Mesenchymal stem cell of Wharton's jelly (primary cell): ENCODE measurements around the gene CNTNAP5.

DNA sequence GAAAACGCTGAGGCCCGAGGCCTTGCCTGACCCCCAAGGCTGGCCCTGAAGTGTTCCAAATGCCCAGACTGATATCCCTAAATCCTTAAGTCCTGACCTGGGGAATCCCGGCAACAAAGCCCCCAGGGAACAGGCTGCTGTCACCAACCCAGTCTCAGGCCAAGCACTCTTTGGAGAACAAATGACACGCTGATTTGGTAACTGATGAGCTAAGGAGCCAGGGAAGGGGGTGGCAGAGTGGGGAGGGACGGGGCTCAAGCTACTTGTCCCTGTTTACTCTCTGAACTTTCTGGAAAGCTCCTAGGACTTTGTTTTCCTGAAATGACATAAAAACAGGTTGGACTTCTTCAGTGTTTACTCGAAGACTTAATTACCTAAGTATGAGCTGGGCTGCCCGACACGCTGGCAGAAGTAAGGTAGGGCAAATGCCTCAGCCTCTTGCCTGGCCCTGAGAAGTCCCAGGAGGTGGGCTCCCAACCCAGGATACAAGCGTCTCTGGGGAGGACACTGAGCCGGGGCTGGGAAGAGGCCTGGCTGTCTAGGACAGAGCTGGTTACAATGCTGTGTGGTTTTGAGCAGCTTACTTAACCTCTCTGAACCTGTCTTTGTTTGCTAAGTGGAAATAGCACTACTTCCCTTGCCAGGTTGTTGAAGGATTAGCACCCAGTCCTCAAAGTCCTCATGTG, 105.5 kb upstream of the GLI2 start:
- CAGE, long polyA plus RNA = no peak

GRCh38 chr2:120802117-120802575, 66.5 kb downstream of the GLI2 start:
- CAGE, long polyA plus RNA = no peak

DNA sequence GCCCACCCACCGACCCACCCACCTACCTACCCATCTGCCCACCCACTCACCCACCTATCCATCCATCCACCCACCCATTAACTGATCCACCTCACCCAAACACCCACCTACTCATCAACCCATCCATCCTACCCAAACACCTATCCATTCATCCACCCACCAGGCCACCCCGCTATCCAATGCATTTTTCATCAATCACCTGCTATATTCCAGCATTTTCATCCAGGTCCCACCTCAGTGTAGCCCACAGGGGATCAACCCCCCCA, 121.8 kb downstream of the GLI2 start:
- CAGE, long polyA plus RNA = no peak

- CAGE, long polyA plus RNA = no peak
These were observed 245.5 kb downstream of the TFCP2L1 start for GRCh38 chr2:121039510-121039982.

DNA sequence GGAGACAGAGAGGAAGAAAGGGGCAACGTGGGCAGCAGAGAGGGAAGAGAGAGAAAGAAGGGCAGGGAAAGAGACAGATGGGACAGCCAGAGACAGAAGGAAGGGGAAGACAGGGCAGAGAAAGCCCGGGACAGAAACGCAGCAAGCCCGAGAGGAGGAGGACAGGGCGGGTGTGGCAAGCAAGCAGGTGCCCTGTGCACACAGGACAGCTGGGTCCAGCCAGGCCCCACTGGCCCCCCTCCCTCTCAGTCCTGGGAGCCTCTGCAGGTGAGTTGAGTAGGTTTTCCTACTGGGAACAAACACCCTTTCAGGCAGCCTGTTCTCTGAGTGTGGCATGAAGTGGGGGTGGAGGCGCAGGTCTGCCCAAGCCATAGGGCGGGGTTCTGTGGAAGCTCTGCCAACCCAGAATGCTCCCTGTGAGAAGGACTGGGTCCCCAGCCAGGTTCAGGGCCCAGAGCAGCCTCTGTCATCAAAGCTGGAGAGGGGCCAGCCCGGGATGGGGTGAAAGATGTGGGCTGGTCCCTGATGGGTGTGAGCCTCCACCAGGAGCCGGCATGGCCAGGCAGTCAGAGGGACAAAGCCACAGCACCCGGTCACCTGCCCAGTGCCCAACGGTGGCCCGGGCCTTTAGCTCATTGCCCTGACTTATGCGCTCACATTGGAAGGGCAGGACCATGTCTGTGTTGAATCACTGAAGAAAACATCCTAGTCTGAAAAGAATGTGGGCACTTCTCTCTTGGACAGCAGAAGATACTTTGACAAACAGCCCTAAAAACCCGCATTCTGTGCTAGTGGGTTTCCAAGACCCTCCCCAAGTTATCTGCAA, 129.4 kb downstream of the TFCP2L1 start:
- CAGE, long polyA plus RNA = no peak

GRCh38 chr2:121365051-121365441, 80.0 kb upstream of the TFCP2L1 start:
- CAGE, long polyA plus RNA = no peak

DNA sequence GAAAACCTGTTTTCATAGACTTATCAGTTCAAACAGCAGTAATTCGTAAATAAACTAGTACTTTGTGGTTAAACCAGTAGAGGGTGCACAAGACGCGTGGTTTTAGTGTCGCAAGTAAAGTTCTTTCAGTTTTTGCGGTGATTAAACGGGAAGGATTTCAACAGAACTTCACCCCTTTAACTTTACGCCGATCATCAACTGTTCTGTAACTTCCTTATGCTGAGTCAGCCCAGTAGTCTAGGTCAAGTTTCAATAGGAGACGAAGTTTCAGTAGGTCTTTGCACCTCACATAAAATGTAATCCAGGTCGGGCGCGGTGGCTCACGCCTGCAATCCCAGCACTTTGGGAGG, 118.3 kb downstream of the CLASP1 start:
- CAGE, long polyA plus RNA = no peak

- CAGE, long polyA plus RNA = no peak
These were observed at the start of gene CNTNAP5 for GRCh38 chr2:124025054-124025700. Gene CNTNAP5, plus strand, starts transcription at chr2:124025287.

- CAGE, long polyA plus RNA = no peak
These were observed 130.1 kb downstream of the CNTNAP5 start for GRCh38 chr2:124155173-124155673.

DNA sequence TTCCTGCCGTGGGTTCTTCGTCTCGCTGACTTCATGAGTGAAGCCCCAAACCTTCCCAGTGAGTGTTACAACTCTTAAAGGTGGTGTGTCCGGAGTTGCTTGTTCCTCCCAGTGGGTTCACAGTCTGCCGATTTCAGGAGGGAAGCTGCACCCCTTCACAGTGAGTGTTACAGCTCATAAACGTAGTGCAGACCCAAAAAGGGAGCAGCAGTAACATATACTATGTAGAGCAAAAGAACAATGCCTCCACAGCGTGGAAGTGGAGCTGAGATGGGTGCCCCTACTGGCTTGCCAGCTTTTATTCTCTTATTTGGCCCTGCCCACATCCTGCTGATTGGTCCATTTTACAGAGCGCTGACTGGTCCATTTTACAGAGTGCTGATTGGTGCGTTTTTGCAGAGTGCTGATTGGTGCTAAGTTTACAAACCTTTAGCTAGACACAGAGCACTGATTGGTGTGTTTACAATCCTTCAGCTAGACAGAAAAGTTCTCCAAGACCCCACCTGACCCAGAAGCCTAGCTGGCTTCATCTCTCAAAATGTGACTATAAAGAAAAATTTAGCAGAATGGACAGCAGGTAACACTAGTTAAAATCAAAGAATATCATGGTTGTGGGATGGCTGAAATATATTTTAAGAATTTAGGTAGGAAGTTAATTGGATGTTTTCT, 991.0 kb upstream of the GYPC start:
- CAGE, long polyA plus RNA = no peak

GRCh38 chr2:127057373-127058524, 49.2 kb downstream of the BIN1 start:
- CAGE, long polyA plus RNA = no peak

- CAGE, long polyA plus RNA = no peak
These were observed 22.3 kb downstream of the BIN1 start for GRCh38 chr2:127084591-127085054.

- CAGE, long polyA plus RNA = no peak
These were observed 3.3 kb downstream of the BIN1 start for GRCh38 chr2:127103308-127104426.

GRCh38 chr2:127179713-127180224, 40.3 kb downstream of the CYP27C1 start:
- CAGE, long polyA plus RNA = no peak

GRCh38 chr2:127184927-127185477, 35.1 kb downstream of the CYP27C1 start:
- CAGE, long polyA plus RNA = no peak

DNA sequence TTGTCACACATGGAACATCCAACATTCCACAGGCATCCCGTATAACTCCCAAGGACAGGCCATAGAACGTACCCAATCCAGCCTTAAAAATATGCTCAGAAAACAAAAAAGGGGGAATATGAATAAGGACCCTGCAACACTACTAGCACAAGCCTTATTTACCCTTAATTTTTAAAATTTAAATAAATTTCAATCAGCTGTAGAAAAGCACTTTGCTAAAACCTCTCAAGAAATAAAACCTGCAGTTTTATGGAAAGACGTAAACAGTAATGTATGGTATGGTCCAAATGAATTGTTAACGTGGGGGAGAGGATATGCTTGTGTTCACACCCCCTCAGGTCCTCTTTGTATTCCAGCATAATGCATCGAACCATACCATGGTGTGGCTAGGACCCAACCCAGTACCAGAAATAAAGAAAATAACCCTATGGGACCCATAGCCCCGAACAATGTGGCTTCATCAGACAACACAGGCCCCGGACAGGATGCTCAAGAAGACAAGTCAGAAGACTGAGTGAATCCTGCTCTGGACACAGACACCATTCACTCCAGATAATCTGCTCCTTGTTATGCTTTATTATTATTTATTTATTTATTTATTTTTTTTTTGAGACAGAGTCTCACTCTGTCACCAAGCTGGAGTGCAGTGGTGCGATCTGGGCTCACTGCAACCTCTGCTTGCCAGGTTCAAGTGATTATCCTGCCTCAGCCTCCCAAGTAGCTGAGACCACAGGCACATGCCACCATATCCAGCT, 12.8 kb downstream of the MAP3K2 start:
- CAGE, long polyA plus RNA = no peak

- CAGE, long polyA plus RNA = no peak
These were observed 3.5 kb downstream of the MAP3K2 start for GRCh38 chr2:127384231-127384703.

GRCh38 chr2:127388407-127388903, 680 bp upstream of the MAP3K2 start:
- CAGE, long polyA plus RNA = no peak

DNA sequence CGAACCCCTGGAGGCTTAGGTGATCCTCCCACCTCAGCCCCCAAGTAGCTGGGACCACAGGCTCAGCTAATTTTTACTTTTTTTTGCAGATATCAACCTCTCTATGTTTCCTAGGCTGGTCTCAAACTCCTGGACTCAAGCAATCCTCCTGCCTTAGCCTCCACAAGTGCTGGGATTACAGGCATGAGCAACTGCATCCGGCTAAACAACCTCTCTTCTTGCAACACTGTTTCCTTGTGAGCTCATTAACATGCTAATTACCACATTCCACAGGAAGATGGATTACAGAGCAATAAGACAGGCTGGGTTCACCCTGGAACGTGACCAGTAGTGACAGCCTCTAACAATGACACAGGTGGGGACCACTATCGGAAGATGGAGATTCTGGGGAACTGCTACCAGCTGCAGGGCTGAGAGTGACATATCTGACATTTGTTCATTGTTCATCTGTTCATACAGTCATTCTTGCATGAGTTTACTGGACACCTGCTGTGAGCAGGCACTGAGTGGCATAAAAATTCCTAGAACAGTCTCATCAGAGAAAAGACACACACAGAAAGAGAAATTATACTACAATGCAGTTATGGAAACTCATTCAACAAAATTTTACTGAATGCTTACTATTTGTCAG, 37.4 kb downstream of the PROC start:
- CAGE, long polyA plus RNA = no peak

- CAGE, long polyA plus RNA = no peak
These were observed 25.0 kb downstream of the IWS1 start for GRCh38 chr2:127500997-127501929.